Mesangial cell (primary cell): ENCODE results near the gene MRPL3.

DNA sequence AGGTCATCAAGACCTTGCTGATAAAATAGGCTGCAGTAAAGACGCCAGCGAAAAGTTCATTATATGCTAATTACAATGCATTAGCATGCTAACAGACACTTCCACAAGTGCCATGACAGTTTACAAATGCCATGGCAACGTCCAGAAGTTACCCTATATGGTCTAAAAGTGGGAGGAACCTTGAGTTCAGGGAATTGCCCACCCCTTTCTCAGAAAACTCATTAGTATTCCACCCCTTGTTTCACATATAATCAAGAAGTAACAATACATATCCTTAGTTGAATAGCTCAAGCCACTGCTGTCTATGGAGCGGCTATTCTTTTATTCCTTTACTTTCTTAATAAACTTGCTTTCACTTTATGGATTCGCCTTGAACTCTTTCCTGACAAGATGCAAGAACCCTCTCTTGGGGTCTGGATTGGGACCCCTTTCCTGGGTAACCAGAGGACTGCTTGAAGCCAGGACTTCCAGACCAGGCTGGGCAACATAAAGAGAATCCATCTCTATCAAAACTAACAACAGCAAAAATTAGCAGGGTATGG, 92.8 kb upstream of the PLXND1 start:
- RAMPAGE, long total RNA: no peak

DNA sequence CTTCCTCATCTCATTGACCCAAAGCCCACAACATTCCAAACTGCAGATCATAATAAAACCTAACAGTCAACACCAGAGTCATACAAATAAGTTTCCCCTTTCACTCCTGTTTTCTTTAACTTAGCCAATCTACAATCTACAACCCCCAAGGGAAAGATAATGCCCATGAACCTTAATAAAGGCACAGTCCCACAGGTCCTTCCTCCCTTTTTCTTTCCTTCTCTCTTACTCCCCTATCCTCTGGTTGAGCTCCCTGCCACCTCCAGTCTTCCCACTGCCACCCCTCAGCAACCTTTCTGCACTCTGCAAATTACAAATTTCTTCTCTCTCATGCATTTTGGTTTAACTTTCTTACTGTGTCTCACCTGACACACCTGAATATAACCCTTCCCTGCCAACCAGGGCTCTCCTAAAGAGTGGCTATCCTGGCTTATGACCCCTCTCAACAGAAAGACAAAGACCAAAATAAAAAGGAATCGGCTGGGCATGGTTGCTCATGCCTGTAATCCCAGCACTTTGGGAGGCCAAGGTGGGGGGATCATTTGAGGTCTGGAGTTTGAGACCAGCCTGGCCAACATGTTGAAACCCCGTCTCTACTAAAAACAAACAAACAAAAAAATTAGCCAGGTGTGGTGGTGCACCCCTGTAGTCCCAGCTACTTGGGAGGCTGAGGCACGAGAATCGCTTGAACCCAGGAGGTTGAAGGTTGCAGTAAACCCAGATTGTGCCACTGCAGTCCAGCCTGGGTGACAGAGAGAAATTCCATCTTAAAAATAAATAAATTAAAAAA, 136.3 kb downstream of the TMCC1 start:
- RAMPAGE, long total RNA: no peak

DNA sequence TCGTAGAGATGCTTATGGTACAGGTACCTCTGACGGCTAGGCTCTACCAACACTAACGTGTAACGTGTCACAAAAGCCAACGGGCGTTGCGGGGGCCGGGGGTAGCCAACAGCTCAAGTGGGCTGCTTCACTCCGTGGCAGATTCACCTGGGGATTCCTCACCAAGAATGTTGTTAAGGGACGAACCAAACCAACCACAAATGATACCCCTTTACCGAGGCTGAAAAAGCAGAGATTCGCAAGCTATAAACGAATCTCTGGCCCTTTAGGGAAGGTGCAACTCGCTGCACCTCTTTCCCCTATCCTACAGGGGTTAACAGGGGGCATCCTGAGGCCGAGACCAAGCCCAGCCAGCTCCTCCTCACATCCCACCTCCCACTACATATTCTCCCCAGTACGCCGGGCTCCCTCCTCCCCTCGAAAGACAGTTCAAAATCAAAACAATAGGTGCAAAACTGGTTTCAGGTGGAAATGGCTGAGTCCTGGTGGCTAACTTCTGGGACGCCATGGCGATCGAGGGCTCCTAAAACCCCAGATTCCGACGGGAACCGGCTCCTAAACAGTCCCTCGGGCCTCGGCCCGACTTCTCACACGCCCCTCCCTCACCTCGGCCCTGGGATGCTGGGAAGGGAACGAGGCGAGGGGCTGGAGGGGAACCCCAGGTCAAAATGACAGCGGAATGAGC, 793 bp downstream of the TMCC1 start:
- RAMPAGE, long total RNA: no peak

DNA sequence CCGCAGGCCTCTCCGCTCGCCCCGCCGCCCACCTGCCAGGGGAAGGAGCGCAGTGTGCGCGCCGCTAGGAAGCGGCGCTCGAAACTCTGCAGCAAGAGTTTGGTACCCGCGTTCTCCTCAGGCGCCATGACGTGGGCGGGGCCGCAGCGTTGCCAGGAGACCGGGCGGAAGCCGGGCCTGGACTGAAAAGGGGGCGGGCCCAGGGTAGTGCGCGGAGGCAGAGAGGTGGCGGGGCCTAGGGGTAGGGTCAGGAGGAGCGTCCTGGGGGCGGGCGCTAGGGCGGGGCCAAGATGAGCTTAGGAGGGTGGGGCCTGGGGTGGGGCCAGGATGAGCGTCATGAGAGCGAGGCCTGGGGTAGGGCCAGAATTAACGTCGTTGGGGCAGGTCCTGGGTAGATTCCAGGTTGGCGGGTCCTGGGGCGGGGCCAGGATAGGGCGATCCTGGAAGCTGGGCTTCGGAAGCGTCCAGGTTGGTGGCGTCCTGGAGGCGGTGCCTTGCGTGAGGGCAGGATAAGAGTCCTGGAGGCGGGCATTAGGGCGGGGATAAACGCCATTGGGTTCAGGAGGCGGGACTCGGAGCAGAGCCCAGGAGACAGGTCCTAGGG, 29.8 kb downstream of the ALG1L2 start:
- RAMPAGE, long total RNA: start-site peak on the minus strand centred at position 136 of the sequence, 16 bp wide, 5 reads

DNA sequence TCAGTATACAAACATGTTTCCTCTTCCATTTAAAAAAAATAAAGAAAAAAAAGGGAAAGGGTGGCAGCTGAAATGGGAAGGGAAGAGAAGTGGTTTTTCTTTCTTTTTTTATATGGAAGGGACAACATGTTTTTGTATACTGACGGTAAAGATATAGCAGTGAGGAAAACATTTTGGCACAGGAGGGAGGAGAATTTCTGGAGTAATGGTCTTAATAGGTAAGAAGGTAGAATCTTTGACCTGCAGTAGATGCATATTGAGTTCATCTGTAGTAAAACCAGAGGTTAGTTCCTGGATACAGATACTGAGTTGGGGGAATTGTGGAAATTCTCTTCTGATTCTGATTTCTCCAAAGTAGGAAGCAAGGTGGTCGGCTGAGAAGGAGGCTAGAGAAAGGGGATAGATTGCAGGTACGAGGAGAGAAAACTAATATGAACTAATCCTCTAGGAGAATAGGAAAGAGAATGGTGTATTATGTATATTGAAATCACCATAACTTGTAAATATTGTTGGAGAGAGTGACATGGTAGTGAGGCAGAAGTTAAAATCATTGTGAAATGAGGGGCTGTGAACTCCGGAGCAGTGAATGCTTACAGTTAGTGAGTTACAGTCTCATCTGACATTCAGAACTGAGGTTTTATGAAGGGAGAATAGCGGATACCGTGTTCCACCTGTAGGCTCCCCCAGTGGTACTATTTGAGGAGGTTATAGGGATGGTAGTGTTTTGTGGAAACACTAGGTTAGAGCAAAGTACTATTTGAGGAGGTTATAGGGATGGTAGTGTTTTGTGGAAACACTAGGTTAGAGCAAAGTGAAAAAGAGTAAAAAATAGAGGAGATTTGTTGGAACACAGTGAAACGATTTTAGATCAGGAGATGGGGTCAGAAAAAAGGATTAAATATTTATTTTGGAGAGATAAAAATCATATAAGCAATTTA, 34.8 kb downstream of the ASTE1 start:
- RAMPAGE, long total RNA: no peak

GRCh38 chr3:131027005-131027558, 405 bp downstream of the NEK11 start:
- RAMPAGE, long total RNA: no peak

- RAMPAGE, long total RNA: no peak
Observed at GRCh38 chr3:131363303-131363974, 18.1 kb upstream of the NUDT16 start.

GRCh38 chr3:131502470-131503297, at the start of gene MRPL3:
Gene MRPL3, minus strand, starts transcription at chr3:131502971.
- RAMPAGE, long total RNA: start-site peak on the minus strand at chr3:131502825-131502966, 542 reads

GRCh38 chr3:132228894-132229258, 88.3 kb upstream of the ACP3 start:
- RAMPAGE, long total RNA: no peak

GRCh38 chr3:132453484-132453950, 36.2 kb downstream of the DNAJC13 start:
- RAMPAGE, long total RNA: no peak

DNA sequence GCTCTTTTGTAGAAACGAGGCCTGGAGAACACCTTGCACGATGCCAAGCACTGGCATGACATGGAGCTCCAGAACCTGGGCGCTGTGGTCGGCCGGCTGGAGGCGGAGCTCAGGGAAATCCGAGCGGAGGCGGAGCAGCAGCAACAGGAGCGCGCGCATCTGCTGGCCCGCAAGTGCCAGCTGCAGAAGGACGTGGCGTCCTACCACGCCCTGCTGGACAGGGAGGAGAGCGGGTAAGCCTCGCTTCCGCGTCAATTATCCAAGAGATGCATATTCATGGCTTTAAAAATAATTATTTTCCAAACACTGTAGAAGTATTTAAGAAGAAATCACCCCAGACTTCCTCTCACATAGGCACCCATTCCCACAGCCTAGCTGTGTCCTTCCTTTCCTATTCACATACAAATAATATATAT, 72.5 kb downstream of the BFSP2 start:
- RAMPAGE, long total RNA: no peak

GRCh38 chr3:133476681-133477451, 77.0 kb downstream of the BFSP2 start:
- RAMPAGE, long total RNA: no peak

DNA sequence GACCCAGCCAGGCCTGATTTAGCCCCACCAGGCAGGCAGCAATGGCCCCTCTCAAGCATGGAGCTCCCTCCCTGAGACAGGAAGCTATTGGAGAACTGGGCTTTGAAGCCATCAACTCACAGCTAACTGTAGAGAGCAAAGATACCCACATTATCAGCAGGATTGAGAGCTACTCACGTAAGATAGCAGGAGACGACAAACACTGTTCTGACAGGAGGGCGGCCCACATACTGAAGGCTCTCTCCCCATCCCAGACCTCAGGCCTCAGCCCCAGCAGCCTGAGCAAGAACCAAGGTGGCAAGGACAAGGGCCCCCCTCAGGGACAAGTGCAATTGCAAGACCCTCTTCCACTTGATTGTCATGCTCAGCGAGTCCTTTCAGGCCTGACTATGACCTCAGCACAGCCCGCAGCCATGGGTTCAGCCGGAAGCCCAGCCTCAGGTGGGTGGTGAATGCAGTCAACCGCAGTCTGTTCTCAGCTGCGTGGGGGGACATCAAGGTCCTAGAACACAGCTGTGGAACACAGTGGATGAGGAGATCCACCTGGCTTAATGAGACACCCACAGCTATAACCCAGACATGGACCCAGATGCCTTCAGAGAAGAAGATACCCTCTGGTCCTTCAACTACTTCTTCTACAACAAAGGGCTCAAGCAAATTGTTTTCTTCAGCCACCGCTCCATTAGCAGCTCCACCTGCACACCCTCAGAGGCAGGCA, 82.6 kb upstream of the CDV3 start:
- RAMPAGE, long total RNA: no peak

GRCh38 chr3:133589494-133590185, 16.2 kb downstream of the CDV3 start:
- RAMPAGE, long total RNA: no peak

DNA sequence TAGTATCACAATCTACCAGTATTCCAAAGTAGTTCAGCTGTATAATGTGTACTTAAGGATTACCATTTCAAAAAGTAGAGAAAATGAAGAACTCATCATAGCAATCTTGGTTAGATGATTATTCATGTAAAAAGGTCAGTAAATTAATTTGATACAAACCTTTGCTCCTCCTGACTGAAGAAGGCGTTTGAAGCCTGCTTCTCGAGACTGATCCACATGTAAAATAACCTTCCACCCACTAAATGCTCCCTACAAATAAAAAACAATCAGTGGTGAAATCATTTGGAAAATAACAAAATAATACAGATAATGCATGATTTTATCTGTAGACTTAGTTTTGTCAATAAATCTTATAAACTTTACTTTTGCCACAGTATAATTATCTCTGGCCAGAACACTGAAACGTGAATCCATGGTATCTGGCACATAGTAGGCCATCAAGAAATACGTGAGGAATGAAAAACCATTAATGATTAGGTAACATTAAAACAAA, 35.3 kb downstream of the CDV3 start:
- RAMPAGE, long total RNA: no peak

GRCh38 chr3:133653180-133653922, 8.4 kb downstream of the TOPBP1 start:
- RAMPAGE, long total RNA: no peak

GRCh38 chr3:133760911-133761389, 14.8 kb downstream of the TF start:
- RAMPAGE, long total RNA: no peak

DNA sequence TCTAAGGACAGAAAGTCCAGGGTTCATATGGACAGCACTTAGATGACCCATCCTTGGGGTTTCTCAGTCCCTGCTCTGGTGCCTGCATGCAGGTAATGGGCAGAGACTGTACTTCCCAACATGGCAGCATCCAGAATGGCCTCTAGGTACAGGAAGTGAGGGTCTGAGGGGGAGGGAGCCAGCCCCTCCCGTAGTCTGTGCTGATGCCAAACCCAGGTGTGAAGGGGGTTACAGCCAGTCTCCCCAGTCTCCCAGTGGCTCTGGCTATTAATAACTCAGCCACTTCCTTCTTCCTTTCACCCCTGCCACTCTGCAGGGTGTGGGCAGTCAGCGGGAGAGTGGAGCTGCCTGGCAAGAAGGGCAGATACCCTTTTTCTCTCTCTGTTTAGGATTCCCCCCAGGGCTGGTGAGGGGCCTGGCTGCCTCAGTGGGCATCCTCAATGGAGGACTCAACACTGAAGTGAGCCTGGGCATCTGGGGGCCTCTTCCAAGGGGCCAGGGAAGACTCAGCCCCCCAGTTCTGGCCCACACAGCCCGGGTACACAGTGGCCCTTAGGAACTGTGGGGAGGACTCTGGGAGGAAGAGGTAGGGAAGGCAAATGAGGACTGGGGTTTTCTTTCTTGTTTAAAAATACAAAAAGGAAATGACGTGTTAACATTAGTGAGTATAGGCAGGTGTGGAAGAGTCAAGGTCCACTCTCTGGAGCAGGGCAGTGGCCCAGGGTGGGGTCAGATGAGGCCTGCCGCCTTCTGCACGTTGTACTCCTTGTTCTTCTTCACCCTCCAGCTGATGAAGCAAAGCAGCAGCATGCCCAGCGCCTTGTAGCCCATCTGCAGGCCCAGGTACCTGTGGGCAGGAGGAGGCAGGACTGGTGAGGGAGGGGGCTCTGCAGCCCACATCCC, 38.6 kb upstream of the RAB6B start:
- RAMPAGE, long total RNA: no peak

GRCh38 chr3:133944644-133945547, 49.2 kb upstream of the RAB6B start:
- RAMPAGE, long total RNA: no peak

DNA sequence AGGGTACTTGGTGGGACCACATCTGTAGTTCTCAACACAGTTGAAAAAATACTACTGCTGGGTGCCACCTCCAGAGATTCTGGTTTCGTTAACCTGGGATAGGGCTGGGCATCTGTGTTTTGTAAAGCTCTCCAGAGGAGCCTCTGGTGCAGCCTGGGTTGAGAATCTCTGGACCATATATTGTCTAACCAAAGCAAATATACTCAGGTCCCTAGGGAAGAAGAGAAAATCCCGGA, 52.2 kb upstream of the RAB6B start:
- RAMPAGE, long total RNA: no peak